Myometrial cell (primary cell): ENCODE measurements around the gene SIPA1L1.

- RAMPAGE, long total RNA: no peak
Observed at GRCh38 chr14:69980738-69981265, 101.6 kb downstream of the SMOC1 start.

GRCh38 chr14:70229862-70230259 lies 41.1 kb upstream of the SLC8A3 start:
- RAMPAGE, long total RNA: no peak

DNA sequence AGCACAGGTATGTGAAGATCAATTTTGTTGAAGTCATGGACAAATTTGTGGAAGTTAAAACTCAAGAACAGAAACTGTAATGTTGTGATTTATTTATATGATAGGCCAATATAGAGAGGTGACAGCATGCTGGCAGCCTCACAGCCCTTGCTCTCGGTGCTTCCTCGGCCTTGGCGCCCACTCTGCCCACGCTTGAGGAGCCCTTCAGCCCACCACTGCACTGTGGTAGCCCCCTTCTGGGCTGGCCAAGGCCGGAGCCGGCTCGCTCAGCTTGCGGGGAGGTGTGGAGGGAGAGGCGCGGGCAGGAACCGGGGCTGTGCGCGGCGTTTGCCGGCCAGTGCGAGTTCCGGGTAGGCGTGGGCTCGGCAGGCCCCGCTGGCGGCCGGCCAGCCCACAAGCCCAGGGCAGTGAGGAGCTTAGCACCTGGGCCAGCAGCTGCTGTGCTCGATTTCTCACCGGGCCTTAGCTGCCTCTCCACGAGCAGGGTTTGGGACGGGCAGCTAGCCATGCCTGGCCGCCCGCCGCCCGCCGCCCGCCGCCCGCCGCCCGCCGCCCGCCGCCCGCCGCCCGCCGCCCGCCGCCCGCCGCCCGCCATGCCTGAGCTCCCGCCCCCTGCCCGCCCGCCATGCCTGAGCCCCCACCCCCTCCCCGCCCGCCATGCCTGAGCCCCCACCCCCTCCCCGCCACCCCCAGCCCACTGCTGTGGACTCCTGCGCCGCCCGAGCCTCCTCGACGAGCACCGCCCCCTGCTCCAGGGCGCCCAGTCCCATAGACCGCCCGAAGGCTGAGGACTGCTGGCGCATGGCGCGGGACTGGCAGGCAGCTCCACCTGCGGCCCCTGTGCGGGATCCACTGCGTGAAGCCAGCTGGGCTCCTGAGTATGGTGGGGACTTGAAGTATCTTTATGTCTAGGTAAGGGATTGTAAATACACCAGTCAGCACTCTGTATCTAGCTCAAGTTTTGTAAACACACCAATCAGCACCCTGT lies 66.0 kb upstream of the SLC8A3 start:
- RAMPAGE, long total RNA: no peak

DNA sequence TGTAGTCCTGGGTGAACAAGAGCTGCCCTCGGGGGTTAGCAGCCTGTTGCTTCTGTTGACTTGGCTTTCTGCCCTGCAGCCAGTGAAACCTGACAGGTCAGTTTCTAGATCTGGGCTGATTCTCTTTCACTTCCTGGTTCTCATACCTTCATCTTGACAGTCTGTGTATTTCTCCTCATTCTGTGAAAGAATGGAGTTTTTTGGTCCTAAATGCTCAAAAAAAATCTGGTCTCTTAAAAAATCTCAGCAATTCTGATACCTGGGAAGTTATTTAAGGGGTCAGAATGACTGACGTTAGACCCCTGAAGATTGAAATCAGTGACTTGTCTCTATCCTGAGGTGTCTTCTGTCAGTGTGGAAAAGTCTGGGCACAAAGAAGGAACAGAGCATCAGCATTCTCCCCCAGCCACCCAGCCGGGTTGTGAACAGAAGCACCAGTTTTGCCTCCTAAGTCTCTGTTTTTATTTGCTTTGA lies 23.8 kb downstream of the TTC9 start:
- RAMPAGE, long total RNA: no peak

- RAMPAGE, long total RNA: no peak
Observed at GRCh38 chr14:70671019-70671667, 29.4 kb downstream of the TTC9 start.

DNA sequence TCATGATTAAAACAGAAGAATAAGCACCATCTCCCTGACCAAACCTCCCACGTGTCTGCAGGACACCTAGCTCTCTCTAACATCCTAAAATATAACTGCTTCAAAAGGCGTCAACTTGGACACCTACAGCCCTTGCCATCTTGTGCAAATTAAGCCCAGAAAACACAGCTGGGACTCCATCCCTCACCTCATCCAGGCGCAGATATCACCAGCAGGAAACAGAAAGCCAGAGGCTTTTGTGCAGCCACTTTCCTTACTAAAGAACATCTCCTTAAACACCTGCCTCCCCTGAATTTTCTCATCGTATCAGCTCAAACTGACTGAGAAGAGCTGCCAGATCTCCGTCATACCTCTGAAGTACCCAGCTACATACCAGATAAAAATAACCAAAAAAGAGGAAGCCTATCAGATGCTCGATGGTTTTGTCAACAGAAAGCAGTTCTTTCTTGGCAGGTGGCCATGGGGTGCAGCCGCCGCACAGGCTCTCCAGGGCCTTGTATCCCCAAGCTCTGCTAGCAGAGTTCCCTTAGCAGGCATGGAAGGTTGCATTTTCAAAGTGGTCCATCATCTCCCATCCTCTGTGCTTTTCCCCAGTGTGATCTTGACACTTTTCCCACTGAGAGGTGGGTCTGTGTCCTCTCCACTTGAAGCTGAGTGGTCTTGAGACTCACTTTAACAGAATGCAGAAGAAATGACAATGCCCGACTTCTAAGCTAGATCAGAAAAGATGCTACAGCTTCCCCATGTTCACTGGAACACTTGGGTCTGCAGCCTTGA lies 28.7 kb downstream of the MAP3K9 start:
- RAMPAGE, long total RNA: no peak

GRCh38 chr14:70800602-70801185 lies 8.6 kb downstream of the MAP3K9 start:
- RAMPAGE, long total RNA: no peak

GRCh38 chr14:70882880-70883599 lies 24.2 kb upstream of the PCNX1 start:
- RAMPAGE, long total RNA: no peak

DNA sequence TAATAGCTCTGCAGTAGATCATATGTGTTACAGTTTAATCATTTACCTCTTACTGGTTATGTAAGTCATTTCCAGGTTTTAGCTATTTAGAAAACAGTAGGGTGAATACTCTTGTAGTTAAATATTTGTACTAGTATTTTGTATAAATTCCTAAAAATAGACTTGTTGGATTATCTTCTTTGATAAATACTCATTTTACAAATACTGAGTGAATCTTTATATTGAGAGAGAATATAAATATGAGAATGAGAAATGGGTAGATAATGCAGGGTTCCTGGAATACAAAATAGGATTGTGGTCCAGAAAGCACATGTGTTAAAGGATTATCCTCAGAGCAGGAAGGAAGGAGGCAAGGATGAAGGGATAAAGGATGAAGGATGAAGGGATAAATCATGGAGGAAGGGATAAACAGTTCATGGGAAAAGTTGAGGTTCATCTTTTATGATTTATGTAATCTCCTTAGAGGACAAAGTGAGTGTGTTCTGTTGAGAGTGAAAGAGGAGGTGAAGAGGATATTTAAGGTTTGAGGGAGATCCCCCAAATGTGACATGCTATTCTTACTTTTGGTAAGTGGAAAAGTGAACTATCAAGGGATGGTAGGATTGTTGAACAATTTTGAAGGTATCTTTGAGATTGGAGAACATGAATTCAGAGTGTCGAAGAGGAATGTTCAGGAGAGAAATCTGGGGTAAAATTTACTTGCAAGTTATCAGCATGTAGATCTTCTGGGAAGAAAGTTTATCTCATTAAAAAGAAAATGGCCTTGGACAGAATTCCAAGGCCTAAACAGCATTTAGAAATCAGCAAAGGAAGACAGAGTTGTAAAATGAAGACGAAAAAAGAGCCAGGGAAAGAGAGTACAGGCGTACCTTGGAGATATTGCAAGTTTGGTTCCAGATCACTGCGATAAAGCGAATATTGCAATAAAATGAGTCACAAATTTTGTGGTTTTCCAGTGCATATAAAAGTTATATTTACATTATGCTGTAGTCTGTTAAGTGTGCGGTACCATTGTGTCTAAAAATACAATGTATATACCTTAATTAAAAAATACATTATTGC lies 8.7 kb downstream of the PCNX1 start:
- RAMPAGE, long total RNA: no peak

DNA sequence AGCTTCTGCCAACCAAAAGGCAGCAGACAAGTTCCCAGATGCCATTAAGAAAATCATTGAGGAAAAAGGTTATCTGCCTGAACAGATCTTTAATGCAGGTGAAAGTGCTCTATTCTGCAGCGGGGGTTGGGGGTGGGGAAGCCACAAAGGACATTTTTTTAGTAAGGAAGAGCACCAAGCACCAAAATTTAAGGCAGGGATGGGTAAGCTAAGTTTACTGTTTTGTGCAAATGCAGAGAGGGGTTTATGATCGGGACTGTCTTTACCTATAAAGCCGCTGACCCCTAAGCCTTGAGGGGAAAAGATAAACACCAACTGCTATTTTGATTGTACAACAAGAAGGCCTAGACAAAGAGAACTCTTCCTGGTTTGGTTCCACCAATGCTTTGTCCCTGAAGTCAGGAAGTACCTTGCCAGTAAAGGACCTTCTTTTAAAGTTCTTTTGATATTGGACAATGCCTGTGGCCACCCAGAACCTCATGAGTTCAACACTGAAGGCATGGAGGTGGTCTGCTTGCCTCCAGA lies 185.3 kb downstream of the PCNX1 start:
- RAMPAGE, long total RNA: no peak

DNA sequence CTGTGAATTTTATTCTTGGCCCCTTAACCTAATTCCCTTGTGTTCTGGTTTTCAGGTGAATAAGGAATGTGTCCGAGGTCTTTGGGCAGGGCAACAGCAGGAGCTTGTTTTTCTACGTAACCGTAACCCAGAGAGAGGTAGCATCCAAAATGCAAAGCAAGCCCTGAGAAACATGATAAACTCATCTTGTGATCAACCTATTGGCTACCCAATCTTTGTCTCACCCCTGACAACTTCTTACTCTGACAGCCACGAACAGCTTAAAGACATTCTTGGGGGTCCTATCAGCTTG lies 196.0 kb downstream of the PCNX1 start:
- RAMPAGE, long total RNA: no peak

DNA sequence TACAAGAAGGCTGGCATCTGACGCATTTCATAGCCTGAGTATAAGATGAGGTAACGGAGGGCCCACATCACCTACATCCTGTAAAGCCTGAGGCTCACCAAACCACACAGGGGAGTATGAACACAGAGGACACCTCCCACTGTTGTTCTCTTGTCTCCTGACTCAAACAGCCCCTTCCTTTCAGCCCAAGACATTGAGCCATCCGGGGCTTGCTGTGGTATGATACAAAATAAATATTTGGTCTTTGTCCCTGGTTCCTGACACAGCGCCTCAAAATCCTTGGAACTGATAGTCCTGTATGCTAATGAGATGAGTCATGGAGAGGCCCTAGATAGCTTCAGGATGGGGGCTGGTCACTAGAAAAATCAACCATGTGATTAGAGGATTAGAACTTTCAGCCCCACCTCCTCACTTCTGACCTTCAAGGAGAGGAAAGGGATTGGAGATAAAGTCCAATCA lies 176.8 kb upstream of the SIPA1L1 start:
- RAMPAGE, long total RNA: no peak

DNA sequence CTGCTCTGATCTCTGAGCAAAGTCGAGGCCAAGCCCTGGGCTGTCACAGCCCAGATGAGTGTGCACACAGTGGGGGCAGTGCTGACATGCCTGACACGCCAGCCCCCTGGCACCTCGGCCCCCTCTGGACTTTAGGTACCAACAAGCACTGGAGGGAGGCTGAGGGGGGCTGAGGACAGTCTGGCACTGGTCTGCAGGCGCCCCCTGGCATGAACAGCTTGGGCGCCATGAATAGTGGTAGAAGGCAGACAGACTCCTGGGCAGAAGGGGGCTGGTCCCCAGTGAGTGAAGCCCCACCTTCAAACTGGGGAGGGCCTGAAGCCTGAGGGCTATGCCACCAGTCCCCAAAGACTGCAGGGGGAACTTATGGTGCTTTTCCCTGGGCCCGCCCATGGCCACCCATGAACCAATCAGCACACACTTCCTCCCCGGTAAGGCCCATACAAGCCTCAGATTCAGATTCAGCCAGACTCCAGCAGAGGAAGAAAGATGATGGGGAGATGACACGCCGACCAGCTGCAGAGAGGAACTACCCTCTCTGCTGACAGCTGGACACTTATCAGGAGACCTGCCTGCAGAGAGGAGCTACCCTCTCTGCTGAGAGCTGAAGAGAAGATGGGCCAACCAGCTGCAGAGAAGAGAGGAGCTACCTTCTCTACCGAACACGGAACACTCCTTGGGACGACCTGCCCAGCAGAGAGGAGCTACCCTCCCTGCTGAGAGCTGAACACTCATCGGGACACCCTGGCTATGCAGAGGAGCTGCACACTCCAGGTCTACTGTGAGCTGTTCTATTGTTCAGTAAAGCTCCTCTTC lies 88.6 kb upstream of the SIPA1L1 start:
- RAMPAGE, long total RNA: no peak

- RAMPAGE, long total RNA: start-site peak on the plus strand at chr14:71320419-71320491, 43 and 26 reads in 2 replicates
Observed at GRCh38 chr14:71320032-71320830, at the start of gene SIPA1L1. Gene SIPA1L1 (plus strand): TSS chr14:71320476.

DNA sequence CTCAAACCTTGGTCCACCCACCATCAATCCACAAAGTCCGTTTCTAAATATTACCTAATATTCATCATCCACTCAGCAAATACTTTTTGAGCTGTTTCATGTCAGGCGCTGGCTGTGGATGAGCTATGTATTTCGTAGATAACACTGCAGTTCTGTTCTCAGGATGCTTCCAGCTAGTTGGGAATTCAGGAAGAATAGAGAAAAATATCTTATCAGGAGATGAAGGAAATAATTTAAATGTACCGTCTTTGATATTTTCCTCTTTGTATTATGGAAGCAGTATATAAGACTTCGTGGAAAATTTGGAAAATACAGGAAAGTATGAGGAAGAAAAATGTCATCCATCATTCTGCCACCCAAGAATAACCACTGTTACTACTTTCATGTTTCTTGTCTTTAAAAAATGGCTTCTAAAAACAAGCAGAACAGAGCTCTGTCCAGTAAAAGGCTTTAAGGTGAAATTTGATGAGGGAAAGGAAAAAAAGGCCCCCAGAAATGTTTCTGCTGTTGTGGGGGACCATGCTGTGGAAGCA lies 23.0 kb downstream of the SIPA1L1 start:
- RAMPAGE, long total RNA: no peak

GRCh38 chr14:71398805-71399701 lies 78.8 kb downstream of the SIPA1L1 start:
- RAMPAGE, long total RNA: no peak

- RAMPAGE, long total RNA: no peak
Observed at GRCh38 chr14:71438404-71439187, 118.3 kb downstream of the SIPA1L1 start.

GRCh38 chr14:71439683-71440019 lies 119.4 kb downstream of the SIPA1L1 start:
- RAMPAGE, long total RNA: no peak

DNA sequence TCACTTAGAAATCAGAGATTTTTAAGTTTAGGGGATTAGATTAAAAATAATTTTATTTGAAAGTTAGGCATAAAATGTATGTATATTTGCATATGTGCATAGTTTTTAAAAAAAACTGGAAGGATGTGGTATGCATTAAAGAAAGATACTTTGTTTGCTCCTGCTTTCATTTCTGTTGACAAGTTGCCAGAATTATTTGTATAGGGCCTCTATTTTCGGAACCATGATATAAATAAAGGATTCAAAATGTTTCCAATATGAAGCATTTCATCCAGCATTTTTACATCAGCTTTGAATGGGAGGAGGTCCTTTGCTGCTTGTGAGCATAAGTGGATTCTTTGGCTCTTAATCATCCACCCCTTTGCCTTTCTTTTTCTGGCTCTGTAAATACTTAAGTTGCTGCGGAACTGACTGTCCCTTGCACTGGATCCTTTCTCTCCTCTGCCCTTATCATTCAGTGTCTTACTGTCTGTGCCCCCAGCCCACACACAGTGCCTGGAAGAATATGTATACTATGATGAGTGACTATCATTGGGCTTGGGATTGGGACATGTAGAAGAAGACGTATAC lies 254.6 kb downstream of the SIPA1L1 start:
- RAMPAGE, long total RNA: no peak

DNA sequence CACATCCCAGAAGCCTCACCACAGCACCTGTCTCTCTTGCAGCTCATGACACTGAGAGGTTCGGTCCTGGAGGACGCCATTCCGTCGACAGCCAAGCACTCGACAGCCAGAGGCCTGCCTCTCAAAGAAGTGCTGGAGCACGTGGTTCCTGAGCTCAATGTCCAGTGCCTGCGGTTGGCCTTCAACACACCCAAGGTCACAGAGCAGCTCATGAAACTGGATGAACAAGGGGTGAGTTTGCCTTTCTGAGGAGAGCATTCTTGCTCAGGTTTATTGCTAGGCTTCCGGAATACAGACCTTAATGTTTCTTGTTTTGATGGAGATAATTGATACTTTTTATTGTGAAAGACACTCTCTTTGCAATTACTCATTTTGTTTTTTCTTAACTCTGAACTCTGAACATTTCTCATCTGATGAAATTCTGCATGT lies 303.7 kb downstream of the SIPA1L1 start:
- RAMPAGE, long total RNA: no peak